AG08470 (cell line): ENCODE data around the genes MMP2, CAPNS2 and MT3.

GRCh38 chr16:55386905-55387330, 62.9 kb downstream of the IRX6 start:
- RRBS = no CpG with 5 or more reads among the region's 4 CpGs

GRCh38 chr16:55389402-55390227, 65.6 kb downstream of the IRX6 start:
- RRBS = no CpG with 5 or more reads among the region's 11 CpGs

DNA sequence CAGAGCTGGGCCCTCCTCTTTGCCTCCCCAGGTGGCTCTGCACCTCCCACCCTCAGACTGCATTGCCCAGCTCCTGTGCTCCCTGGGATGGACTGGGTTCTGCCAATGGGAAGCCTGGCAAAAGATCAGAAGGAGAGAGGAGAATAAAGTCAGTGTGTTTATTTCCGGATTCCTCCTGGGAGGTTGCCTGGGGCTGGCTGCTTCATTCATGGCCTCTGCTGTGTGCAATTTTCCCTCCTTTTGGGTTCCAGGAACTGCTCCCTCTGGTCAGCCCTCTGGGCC, 8.5 kb upstream of the MMP2 start:
- RRBS = no CpG with 5 or more reads among the region's 1 CpG

GRCh38 chr16:55478527-55479828, at the start of gene MMP2:
Gene MMP2, plus strand, starts transcription at chr16:55479198.
- RRBS = 2% methylated on average over 28 of the region's 89 CpGs

GRCh38 chr16:55566542-55567821, at the start of gene CAPNS2:
Gene CAPNS2, plus strand, starts transcription at chr16:55566684.
- RRBS = no CpG with 5 or more reads among the region's 16 CpGs

DNA sequence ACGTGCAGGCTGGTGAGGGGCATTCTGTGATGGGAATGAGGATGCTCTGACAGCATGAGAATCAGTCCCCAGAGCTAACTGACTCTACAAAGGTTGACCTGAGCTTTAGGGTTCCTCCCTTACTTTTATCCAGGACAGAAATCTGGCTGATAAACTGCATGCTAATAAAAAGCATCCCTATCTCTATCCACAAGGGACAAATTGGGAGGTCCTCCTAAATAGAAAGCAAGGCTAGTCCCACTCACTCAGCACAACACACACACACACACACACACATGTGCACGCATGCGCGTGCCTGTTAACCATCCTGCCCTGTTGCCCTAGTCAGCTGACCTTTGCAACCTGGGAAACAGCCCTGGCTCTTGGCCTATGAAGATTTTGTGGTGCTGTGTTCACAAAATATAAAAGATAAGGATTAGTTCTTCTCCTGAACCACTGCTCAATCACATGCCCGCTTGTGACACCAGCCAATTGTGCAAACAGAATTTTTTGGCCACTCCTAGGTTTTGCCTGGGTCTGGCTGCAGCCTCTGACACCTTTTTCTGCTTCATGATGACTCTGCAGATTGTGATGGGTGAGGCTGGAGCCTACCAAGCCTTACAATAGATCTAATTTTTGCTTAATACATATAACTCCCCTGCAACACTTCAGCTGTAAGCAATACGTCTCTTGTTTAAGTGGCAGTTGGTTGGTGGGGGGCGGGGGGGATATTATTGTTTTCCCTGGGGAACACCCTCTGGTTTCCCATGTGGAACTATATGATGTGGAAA, 3.3 kb upstream of the CES1 start:
- RRBS = no CpG with 5 or more reads among the region's 7 CpGs

DNA sequence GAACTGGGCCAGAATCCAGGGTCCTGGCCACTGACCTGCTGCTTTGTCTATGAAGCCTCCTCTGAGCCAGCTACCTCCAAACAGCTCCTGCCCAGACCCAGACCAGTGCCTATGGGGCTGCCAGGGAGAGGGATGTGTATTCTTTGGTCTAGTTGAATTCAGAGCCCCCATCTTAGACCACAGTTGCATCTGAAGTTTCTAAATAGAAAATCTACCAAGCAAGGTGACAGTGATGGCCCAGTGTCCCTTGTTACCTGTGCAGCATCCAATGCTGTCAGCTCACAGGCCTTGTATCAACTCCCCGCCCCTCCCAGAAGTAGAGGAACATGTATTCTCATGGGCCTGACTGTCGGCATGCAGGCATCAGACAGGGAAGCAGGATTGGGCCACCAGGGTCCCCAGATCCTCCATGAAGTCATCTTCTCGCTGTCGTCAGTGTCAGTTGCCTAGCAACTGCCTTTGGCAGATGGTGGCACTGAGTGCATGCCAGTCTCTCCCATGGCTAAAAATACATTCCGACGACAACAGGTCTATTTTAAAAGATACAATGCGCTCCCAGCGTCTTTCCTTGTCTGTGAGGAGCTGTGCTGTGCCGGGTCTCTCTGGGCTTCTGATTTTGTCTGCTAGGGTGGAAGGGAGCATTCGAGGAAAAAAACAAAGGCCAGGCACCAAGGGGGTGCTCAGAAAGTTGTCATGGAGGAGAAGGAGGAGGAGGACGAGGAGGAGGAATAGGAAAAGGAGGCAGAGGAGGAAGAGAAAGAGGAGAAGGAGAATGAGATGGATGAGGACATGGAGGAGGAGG, 36.8 kb upstream of the CES5A start:
- RRBS = no CpG with 5 or more reads among the region's 11 CpGs

DNA sequence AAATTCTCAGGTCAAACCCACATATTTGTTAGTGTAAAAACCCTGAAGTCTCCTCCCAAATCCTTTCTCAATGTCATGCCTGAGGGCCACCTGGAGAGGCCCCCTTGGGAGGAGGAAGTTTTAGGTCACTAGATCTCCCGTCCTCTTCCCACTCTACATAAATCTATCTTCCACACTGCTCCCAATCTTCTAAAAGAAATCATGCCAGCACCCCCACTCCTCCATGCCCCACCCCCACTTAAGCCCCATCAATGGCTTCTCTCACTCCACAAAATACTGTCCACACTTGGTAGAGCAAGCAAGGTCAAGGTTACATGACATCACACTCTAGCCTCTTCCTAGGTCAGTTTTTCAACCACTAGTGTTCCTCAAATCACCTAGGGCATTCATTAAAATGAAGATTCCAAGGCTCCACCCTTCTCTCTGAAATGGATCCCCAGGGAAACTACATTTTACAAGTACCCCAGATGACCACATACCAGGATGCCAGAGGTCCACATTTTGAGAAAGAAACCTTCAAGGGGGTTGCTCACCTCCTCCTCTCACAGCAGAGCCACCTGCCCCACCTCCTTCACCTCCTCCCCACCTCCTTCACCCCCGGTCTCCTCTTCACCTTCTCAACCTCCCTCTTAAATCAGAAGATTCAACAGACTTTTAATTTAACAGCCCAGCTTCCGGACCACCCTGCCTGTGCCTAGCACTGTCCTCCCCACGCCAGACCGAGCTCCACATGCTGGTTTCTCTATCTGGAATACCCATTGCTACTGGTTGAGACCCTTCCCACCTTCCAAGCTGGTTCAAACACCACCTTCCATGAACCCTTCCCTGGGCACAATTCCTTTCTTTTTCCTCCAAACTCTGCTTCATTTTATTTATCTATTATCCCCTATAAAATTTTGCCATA, 3.2 kb downstream of the AMFR start:
- RRBS = 100% methylated on average over 1 of the region's 5 CpGs

DNA sequence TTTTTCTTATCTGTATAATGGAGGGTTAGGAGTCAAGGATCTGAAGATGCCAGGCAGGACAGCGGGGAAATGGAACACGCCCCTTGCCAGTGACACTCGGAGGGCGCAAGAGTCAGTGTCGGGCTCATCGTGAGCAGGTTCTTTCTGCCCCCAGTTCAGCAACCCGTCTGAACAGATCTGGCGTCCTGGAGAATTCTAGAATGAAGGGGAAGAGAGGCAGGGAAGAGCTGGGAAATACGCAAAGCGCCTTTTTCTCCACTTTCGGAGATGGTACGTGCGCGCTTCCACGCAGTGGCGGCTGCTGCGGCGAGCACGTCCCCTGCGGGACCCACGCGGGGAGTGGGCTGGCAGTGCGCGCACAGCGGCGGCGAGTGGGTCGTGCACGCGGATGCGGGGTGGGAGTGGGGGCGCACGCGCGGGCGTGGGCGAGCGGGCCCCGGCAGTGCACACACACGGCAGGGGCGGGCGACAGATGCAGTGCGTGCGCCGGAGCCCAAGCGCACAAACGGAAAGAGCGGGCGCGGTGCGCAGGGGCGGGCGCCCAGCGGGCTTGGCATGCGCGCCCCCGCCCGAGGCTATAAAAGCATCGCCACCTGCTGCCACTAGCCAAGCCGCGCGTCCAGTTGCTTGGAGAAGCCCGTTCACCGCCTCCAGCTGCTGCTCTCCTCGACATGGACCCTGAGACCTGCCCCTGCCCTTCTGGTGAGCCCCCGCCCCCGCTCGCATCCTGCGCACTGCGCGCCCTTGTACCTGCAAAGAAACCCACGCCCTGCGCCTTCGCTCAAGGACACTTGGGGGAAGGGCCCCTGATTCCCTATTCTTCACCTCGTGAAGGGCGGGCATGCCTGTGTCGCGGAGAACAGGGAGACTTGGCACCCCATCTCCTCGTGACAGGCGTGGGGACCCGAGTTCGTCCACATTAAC, at the start of gene MT3:
TSS of gene MT3 (plus strand) at position 609 of the 924 bp plus-strand sequence.
- RRBS = 4% methylated on average over 7 of the region's 82 CpGs

DNA sequence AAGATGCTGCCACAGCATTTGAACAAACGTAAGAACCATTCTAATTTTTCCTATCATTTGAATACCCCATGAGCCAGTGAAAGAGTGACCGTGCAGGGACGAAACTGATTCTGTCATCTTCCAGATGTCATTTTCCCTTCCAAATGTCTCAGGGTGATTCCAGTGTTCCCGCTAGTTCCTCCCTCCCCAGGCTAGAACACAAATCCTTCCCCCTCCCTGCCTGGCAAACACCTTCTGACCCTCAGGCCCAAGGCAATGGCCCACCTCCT, 2.6 kb downstream of the MT2A start:
- RRBS = no CpG with 5 or more reads among the region's 4 CpGs

GRCh38 chr16:56662637-56662980, 4.8 kb downstream of the MT1F start:
- RRBS = 15% methylated on average over 1 of the region's 11 CpGs

GRCh38 chr16:56683064-56683649, 887 bp downstream of the MT1X start:
- RRBS = 75% methylated on average over 1 of the region's 5 CpGs

DNA sequence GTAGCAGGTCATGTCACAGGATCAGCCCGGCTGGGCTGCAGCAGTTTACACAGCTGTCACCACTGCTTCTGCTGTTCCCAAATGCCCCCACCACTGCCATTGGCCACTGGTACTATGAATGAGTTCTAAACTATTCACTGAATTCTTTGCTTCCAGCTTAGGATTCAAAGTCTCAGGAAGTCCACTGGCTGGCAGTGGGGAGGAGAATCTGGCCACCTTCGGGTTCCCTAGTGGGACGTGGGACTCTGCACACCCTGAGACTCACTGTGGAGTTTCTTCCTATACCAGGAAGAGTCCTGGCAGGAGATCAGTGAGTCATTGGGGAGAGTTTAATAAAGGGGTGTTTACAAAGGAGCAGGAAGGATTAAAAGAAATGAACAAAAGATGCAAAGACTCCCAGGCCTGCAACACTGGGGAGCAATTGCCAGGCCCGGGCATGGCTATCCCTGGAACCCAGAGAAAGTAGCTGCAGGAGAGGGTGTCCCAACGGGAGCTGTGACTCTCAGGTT, 7.0 kb downstream of the MT1X start:
- RRBS = no CpG with 5 or more reads among the region's 5 CpGs

- RRBS = no CpG with 5 or more reads among the region's 4 CpGs
These were observed 21.5 kb upstream of the NUP93 start for GRCh38 chr16:56708416-56708844.

- RRBS = 20% methylated on average over 1 of the region's 5 CpGs
These were observed 22.4 kb upstream of the HERPUD1 start for GRCh38 chr16:56909609-56909926.

DNA sequence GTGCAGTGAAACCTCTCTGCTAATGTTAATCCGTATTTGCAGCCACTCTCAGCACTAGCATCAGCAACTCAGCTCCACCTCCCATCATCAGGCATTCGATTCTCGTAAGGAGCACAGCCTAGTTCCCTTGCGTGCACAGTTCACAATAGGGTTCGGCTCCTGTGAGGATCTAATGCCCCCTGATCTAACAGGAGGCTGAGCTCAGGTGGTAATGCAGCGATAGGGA, 1.3 kb upstream of the HERPUD1 start:
- RRBS = no CpG with 5 or more reads among the region's 6 CpGs

GRCh38 chr16:56934970-56935739, 3.2 kb downstream of the HERPUD1 start:
- RRBS = no CpG with 5 or more reads among the region's 9 CpGs

GRCh38 chr16:57003685-57004171, 14.4 kb downstream of the NLRC5 start:
- RRBS = 77% methylated on average over 1 of the region's 10 CpGs

DNA sequence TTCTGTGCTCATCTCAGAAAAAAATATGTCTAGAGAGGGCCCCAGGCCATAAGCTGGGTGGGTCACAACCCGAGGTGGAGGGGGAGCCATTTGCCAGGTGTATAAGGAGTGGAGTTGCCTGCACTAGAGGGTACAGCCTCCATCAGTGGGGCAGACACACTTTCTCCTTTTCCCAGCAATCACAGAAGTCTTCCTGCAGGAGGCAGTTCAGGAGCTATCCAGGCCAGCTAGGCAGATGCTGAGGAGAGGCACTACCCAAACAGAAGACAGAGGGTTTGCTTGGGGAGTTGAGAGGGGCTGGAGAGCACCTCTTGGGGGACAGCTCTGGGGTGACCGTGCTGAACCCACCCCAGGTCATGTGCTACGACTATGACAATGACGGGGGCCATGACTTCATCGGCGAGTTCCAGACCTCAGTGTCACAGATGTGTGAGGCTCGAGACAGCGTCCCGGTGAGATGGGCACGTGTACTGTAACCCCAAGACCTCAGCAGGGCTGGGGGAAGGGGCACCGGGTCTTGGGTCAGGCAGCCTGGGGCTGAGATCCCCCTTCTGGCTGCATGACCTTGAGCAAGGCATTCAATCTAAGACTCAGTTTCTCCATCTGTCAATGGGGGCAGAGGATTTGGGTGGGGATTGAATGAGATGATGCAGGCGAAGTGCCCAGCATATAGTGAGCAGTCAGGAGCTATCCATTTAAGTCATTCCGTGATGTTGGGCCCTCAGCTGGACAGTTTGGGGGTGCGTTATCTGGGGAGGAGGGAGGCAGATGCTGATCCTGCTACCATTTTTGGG, 28.6 kb downstream of the CPNE2 start:
- RRBS = 91% methylated on average over 3 of the region's 14 CpGs

DNA sequence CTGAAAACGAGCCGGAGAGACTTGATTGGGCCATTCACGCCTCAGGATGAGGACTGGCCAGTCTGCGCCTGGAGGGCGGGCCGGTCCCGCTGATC, 128 bp upstream of the PSME3IP1 start:
- RRBS = 1% methylated on average over 5 of the region's 7 CpGs